Left lobe of liver (tissue), 1 donor: Measurements from ENCODE around the gene SH3BP4.

GRCh38 chr2:234634004-234634386, 137.1 kb upstream of the ARL4C start:
- PRO-cap, result no peak

GRCh38 chr2:234677036-234677327, 180.1 kb upstream of the ARL4C start:
- PRO-cap, result no peak

DNA sequence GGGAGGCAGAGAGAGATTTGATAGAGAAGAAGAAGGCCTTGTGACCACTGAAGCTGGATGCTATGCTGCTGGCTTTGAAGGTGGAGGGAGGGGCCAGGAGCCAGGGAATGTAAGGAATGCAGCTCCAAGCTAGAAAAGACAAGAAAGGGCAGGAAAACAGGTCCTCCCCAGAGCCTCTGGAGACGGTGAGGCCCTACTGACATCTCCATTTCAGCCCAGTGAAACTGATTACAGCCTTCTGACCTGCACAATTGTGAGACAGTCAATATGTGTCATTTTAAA, 189.6 kb upstream of the ARL4C start:
- PRO-cap, result no peak

DNA sequence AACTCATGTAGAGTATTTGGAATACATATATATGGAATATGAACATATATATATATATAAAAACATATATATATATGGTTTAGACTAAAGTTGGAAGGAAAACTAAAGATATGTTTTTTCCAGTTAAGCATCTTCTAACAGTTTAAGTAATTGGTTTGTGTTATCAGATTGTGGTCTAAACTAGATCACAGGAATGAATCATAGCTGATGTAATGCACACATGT, 71.5 kb upstream of the SH3BP4 start:
- PRO-cap, result bidirectional peak, plus-strand start outside the sequence, minus-strand start at position 144 of the sequence

GRCh38 chr2:234949807-234950405, 1.9 kb upstream of the SH3BP4 start:
- PRO-cap, result no peak

DNA sequence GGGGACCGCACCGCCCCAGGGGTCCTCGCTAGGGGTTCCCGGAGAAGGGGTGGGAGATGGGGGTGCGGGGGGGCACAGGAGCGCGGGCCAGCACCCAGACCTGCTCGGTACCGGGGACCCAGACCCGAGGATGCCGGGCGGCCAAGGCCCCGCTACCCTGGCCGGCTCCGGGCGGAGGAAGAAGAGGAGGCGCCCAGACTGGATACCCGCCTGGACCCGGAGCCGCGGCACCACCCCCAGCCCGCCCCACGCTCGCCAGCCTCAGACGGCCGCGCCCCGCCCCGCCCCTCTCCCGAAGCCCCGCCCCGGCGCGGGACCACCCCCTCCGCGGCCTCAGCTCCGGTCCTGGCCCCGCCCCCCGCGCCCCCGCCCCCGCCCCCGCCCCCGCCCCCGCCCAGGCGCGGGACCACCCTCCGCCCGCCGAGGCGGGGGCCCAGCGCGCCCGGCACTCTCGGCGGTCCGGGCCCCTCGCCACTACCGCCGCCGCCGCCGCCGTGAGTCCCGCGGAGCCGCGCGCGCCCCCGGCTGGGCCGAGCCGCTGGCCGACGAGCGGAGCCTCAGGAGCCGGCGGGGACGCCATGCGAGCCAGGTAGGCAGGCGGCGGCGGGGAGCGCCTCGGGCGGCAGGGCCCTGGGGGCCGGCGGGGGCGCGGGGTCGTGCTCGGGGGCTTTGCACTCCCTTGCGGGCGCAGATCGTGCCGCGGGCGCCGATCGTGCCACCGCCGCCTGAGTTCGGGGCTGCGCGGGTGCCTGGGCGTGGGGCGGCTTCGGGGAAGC, at the start of gene SH3BP4:
SH3BP4 (plus strand) TSS at position 436 of the 776 bp plus-strand sequence.
- PRO-cap, result bidirectional peak, plus-strand start at position 448 of the sequence, minus-strand start at position 211 of the sequence

- PRO-cap, result unidirectional peak, minus-strand start at chr2:234954365
These were observed 2.3 kb downstream of the SH3BP4 start for GRCh38 chr2:234954226-234954428.

DNA sequence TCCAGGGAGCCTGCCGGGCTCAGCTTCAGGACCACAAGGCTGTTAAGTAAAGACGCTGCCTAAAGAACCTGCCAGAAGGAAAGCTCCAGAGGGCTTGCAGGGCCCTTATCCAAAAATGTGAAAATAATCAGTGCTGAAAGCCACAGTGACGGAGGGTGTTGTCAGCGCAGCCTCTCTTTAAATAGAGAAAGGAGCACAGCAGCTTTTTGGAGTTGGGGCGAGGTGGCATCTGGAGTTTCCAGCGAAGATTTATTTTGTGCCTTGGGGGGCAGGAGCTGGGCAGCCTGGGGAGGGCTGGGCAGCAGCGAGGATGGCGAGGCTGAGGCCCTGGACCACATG, 40.1 kb downstream of the SH3BP4 start:
- PRO-cap, result no peak

DNA sequence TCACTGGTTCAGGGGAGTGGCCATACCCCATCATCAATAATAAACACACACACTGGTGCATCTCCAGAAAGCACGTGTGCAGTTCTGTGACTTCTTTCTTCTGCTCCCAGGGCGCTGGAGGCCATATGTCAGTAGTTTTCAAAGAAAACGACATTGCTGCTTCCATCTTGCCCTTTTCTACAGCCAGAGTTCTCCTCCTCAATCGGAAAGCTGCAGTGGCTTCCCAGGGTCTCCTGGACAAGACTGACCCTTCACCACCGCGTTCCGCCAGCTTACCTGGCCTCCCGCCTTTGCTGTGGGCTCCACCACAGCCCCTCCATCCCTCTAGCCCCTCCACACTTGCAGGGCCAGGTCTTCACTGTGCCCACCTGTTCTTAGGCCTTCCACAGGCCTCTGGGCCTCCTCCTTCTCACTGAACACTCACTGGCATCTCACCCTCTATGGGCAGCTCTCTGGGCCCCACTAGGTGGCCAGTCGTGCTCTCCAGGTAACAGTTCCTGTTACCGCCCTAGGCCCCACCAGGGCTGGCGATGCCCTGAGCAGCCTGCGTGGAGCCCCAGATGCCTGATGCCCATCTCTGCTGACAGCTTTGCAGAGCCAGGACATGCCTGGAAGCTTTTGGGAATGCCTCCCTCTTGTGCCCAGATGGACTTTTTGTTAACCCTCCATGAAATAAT, 79.6 kb downstream of the SH3BP4 start:
- PRO-cap, result no peak

- PRO-cap, result no peak
These were observed 150.5 kb upstream of the AGAP1 start for GRCh38 chr2:235343381-235343723.

DNA sequence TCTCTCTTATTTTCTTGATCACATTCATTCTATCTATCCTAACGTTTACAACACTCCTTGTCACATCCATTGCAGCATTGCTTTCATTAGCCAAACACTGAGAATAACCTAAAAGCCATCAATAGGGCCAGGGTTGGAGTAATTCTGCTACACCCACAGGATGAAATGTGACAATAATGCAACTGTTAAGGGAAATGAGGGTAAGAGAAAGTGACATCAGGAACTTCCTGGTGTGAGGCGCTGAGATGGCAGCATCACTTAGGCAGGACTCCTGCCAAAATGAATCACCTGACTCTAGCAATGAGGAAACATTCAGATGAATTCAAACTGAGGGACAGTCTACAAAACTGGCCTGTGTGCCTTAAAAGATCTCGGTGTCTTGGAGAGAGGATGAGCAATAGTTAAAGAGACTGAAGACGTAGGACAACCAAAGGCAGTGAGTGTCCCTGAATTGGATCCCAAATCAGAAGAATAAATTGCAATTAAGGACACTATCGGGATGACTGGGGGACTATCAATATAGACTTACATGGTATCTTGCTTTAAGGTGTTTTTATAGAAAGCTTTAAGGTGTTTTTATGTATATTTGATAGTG, 115.5 kb upstream of the AGAP1 start:
- PRO-cap, result no peak

DNA sequence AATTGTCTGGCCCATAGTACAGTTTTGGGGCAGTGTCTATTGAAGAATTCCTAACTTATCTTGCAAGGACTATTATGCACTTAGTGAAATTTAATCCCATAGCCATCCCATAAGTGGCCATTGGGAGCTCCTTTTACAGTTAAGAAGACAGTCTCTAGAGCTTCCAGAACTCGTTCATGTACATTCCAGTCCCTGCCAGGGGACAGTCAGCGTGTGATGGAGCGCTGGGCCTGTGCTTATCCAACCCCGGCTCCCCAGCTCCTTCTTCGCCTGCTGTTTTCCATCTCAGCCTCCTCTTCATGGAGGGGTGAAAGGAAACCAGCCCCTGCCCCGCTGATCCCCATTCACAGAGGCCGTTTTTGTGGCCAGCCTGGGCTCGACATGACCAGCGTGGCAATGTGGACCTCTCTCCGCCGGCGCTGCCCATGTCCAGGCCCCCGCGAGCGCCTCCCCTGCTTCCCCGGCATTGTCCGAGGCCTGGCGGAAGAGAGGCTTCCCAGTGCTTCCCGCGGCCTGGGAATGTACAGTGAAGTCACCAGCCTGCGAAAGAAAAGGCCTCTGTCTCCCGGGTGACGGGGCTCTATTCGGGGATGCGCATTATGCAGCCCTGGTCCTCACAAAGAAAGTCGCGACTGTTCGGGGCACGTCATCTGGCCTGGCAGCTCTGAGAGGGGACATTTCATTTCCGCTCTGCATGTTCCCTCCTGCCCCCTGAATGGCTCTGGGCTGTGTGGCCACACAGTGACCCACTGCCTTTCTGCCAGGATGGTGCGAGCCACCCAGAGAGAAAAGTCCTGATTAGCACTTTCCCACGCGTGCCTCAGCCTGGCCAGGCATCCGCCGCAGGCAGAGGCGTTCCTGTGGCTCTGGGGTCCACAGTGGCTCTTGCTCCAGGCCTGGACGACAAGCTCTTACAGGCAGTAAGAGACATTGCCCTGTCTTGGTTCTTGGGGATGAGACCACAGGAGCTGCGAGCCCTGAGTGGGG, 109.3 kb upstream of the AGAP1 start:
- PRO-cap, result no peak

GRCh38 chr2:235432588-235433579, 61.0 kb upstream of the AGAP1 start:
- PRO-cap, result unidirectional peak, plus-strand start at chr2:235433487

- PRO-cap, result no peak
These were observed 24.5 kb downstream of the AGAP1 start for GRCh38 chr2:235518248-235518901.

DNA sequence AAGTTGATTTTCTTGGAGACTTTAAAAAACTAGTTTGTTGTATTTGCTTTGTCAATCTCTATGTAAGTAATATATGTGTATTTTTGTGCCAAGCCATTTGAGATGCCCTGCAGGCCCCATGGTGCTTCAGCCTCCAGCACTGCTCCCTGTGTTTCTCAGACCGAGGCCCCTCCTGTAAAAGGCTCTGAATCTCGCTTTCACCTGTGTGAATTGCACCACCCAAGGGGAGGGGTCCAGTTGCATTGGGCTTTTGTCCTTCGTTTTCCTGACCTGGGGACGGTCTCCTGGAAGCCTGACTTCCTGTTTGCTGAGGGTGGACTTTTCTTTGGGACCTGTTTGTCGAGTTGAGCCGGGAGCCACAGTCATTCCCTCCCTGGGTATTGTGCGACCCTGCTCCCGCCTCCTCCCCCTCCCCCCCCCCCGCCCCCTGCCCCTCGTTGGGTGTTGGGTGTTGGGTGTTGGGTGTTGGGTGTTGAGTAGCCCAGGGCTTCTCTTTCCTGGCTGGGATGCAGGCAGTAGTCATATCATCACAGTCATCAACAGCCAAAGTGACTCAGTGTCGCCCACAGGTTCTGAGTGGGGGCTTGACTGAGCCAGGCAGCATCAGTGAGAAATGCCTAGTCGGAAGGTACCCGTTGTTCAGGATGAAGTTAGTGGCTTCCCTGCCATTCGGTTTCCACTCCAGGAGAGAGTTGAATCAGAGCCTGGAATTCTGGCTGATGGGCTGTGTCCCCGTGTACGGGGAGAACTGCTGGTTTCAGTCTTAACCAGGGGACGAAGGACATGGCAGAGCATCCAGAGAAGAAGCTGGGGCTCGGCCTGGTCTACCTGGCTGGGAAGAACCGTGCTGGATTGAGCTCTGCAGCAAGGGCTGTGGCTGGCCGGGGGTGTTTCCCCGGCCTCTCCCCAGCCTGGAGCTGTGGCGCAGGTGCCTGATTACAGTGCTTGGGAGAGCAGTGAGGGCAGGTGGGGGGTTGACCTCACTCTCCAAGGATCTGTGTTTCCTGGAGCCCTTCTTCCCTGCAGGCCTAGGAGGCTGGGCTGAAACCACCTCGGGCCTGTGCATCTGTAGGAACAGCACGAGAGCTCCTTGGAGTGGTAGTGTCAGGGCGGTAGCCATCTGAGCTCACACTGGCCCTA, 49.2 kb downstream of the AGAP1 start:
- PRO-cap, result no peak

DNA sequence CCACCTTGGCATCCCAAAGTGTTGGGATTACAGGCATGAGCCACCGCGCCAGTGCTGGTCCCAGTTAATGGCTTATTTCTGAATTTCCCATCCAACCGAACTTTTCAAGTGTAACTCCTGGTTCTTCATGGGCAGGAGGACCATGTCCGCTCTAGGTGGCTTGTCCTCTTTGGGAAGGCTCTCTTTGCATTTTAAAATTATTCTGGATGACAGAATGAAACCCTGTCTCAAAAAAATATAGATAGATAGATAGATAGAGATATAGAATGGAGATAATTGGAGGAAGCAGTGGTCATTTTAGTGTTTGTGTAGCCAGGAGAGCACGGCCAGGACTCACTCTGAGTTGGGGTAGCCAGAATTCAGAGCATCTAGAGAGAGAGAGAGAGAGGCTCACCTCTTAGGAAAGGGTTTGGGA, 95.6 kb downstream of the AGAP1 start:
- PRO-cap, result no peak

- PRO-cap, result no peak
These were observed 185.8 kb downstream of the AGAP1 start for GRCh38 chr2:235679577-235680078.

GRCh38 chr2:235690479-235690678, 196.5 kb downstream of the AGAP1 start:
- PRO-cap, result no peak

GRCh38 chr2:235811793-235812837, 318.3 kb downstream of the AGAP1 start:
- PRO-cap, result no peak

- PRO-cap, result no peak
These were observed 327.9 kb downstream of the GBX2 start for GRCh38 chr2:235840009-235840923.